ENCODE measurements around a stretch of chr14.

DNA sequence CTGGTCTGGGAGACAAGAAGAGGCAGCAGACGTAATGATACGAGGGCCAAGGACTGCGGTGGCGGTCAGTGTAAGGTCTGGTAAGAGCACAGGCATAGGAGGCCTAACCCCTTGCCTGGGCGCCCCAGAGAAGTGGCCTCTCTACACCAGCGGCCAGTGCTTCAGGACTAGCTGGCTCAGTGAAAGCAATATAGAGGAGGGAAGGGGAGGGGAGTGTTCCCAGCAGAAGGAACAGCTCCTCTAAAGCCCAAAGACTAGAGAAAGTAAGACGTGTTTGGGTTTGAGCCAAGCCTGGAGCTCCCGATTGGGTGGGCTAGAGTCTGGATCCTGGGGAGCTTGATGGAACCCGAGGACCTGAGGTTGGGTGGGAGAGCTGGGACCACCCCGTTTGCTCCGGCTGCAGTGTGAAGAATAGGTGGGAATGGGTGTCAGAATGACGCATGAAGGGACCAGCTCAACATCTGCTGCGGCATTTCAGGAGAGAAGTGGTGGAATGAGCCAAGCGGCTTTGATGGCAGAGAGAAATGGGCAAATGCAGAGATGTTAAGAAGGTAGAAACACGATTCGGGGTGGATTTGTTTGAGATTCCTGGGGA, 99.8 kb upstream of the DYNC1H1 start:
- RRBS: no CpG with 5 or more reads among the region's 16 CpGs

DNA sequence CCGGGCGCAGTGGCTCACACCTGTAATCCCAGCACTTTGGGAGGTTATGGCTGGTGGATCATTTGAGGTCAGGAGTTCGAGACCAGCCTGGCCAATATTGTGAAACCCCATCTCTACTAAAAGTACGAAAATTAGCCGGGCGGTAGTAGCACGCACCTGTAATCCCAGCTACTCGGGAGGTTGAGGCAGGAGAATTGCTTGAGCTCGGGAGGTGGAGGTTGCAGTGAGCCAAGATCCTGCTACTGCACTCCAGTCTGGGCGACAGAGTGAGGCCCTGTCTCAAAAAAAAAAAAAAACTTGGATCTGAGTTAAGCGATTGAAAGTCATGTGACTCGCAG, 52.8 kb upstream of the DYNC1H1 start:
- RRBS: no CpG with 5 or more reads among the region's 12 CpGs

DNA sequence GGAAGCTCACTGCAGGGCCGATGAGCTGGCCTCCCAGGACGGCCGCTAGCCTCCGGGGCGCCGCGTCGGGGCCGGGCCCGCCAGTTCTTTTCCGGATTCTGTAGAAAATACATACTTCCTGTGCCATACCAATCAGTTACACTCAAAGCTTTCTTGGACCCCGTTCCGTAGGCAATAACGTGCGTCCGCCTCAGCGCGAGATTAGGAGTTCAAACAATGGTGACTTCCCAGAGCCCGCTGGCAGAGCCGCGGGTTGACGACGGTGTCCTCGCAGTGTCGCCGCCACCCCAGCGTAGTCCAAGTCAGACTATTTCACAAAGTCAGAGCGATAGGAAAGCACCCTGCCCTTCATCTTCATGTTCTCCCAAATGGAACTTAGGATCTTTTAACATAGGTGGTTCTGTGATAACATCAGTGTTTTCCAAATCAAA, 39.1 kb upstream of the DYNC1H1 start:
- RRBS: no CpG with 5 or more reads among the region's 28 CpGs

- RRBS: no CpG with 5 or more reads among the region's 32 CpGs
Measured at GRCh38 chr14:101928337-101928980, 35.9 kb upstream of the DYNC1H1 start.

- RRBS: no CpG with 5 or more reads among the region's 11 CpGs
Measured at GRCh38 chr14:101989871-101990332, 25.5 kb downstream of the DYNC1H1 start.

DNA sequence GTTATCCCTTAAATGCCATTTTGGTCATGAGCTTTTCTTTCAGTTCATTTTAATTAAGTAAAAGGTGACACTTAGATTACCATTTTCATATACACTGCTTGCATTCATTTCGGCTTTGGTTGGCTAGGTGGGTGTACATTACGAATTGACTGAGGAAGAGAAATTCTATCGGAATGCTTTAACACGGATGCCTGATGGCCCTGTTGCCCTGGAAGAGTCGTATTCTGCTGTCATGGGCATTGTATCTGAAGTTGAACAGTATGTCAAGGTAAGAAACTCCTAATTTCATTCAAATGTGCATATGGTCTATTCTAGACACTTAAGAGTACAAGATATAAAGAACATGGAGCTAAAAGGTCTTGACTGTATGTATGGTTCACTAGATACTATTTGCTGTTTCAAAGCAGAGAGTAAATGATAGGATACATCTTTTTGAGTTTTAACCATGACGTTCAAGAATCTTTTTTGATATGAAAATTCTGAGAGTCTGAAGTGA, 29.7 kb downstream of the DYNC1H1 start:
- RRBS: no CpG with 5 or more reads among the region's 6 CpGs

GRCh38 chr14:101997011-101997388, 32.6 kb downstream of the DYNC1H1 start:
- RRBS: no CpG with 5 or more reads among the region's 12 CpGs

DNA sequence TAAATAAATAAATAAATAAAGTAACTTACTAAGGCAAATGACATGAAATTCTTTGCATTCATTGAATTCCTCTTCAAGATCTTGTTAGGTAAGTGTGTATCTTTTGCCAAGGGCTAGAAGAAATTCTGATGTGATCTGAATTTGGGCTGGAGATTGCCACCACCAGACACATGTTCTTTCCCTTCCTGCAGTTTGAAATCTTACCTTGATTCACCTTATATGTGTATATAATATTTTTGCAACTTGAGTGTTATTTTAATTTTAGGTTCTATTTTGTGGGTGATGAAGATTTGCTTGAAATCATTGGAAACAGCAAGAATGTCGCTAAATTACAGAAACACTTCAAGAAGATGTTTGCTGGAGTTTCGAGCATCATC, 39.9 kb downstream of the DYNC1H1 start:
- RRBS: no CpG with 5 or more reads among the region's 2 CpGs

DNA sequence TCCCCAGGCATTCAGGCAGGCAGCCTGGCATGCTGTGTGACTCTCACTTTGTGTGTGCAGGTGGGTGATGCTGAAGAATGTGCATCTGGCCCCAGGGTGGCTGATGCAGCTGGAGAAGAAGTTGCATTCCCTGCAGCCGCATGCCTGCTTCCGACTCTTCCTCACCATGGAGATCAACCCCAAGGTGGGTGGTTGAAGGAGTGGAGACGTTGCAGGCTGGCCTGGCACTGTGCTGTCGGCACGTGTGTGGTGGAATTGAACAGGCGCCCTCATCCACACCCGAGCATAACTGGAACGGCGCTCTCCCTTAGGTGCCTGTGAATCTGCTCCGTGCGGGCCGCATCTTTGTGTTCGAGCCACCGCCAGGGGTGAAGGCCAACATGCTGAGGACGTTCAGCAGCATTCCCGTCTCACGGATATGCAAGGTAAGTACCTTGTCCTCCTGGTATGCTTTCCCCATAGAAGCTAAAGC, 44.5 kb downstream of the HSP90AA1 start:
- RRBS: no CpG with 5 or more reads among the region's 17 CpGs

- RRBS: no CpG with 5 or more reads among the region's 10 CpGs
Measured at GRCh38 chr14:102083453-102084209, 3.2 kb downstream of the HSP90AA1 start.

DNA sequence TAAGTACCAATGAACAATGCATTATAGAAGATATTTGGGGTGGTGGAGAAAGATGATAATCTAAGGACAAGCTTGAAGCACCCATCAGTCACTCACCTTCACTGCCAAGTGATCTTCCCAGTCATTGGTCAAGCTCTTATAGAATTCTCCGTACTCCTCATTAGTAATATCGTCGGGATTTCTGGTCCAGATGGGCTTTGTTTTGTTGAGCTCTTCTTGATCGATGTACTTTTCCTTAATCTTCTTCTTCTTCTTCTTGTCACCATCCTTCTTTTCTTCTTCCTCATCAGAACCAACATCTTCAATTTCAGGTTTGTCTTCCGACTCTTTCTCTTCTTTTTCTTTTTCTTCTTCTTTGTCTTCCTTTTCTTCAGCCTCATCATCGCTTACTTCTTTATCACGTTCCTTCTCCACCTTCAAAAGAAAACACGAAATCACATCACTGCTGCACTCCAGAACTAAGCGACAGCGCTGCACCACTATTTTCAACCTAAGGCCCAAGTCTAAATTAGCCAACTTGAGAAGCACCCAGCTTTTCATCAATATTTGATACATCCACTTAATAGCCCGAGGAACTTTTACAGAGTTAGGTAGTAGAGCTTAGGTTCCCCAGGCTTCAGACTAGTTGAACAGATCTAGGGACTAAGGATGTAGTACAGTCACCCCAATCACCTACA, 2.1 kb downstream of the HSP90AA1 start:
- RRBS: no CpG with 5 or more reads among the region's 11 CpGs

DNA sequence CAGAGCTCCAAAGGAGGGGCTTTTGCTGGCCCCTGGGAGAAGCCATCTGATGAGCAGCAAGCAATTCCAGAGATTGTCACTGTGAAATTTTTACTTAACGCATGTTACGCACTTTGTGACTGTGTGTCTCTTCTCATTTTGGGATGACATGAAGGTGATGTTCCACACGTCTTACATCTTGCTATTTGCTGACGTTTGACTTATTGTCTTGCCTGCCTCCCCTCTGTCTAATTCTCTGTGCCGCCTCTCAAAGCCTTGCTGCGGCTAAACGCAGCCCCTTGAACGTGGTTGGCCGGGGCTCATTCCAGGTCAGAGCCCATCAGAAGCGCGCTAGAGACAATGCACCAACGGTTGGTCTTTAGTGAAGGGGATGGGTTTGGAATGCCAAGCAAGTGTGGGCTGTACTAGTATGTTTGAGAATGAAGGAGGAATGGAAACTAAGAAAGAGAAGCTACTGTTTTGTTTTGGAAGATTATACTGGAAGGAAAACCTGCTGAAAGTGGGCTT, 44.9 kb downstream of the WDR20 start:
- RRBS: no CpG with 5 or more reads among the region's 12 CpGs

- RRBS: no CpG with 5 or more reads among the region's 11 CpGs
Measured at GRCh38 chr14:102279861-102280443, 25.0 kb downstream of the MOK start.

- RRBS: no CpG with 5 or more reads among the region's 3 CpGs
Measured at GRCh38 chr14:102364358-102364756, 1.6 kb downstream of the TECPR2 start.

GRCh38 chr14:102545406-102546292, 36.1 kb upstream of the ANKRD9 start:
- RRBS: no CpG with 5 or more reads among the region's 30 CpGs

DNA sequence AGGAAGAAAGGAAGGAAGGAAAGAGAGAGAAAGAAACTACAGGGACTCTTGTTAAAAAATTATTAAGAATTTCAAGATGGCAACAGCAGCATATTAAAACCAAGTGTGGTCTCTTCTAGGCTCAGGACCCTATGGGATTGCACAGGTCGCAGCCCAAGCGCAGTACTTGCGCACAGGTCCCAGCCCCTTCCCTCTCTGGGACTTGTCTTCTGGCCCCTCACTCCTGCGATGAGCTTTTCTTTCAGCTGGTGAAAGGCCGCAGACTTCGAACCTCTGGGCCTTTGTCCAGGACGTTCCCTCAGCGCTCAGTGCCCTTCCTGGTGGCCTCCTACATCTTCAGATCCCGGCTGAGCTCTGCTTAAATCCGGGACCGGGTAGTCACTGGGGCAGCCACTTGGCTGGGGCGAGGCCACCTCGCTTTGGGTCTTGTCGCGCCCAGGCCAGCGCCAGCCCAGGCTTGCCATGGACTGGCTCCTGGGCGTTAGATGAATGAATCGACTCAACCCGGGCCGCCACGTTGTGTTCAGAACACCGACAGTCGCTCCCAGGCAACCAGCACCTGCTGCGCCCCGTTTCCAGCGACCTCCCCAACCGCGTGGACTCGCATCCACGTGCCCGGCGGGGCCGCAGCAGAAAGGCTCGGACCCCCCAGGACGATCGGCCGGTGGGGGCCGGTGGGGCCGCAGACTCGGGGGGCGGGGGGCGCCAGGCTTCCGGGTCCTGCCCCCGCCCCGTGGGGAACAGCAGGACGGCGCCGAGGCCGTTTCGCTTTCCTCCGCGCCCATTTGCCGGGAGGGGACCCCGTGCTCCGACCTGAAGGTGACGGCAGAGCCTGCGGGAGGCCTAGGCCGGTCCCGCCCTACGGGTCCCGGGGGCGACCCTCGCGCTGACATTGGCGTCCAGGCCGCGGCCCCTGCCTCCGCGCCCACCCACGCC, 37.6 kb upstream of the RCOR1 start:
- RRBS: 19% methylated on average over 45 of the region's 70 CpGs

DNA sequence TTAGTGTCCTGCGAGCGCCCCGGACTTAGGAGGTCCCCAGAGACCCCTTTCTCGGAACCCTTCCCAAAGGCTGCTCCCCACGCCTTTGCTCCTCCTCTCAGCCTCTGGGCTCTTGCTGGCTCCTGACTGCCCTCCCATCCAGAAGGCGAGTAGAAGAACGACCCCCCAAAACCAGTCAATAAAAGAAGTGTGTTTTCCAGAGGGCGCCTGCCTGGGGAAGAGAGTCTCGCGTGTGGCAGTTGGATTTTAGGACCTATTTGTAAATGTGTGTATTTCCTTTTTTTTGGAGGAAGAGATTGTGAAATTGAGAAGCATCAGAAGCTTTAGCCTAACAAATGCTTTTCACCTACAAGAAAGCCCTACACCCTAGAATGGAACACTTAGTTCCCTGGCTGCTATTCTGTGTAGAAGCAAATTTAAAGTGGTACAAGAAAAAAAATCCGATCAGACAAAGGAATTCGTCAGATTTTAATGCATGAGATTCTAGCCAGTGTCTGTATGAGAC, 1.3 kb downstream of the RCOR1 start:
- RRBS: no CpG with 5 or more reads among the region's 12 CpGs

GRCh38 chr14:102683228-102683511, 90.7 kb downstream of the RCOR1 start:
- RRBS: no CpG with 5 or more reads among the region's 11 CpGs